MCF 10A (cell line): ENCODE measurements around a stretch of chr5.

DNA sequence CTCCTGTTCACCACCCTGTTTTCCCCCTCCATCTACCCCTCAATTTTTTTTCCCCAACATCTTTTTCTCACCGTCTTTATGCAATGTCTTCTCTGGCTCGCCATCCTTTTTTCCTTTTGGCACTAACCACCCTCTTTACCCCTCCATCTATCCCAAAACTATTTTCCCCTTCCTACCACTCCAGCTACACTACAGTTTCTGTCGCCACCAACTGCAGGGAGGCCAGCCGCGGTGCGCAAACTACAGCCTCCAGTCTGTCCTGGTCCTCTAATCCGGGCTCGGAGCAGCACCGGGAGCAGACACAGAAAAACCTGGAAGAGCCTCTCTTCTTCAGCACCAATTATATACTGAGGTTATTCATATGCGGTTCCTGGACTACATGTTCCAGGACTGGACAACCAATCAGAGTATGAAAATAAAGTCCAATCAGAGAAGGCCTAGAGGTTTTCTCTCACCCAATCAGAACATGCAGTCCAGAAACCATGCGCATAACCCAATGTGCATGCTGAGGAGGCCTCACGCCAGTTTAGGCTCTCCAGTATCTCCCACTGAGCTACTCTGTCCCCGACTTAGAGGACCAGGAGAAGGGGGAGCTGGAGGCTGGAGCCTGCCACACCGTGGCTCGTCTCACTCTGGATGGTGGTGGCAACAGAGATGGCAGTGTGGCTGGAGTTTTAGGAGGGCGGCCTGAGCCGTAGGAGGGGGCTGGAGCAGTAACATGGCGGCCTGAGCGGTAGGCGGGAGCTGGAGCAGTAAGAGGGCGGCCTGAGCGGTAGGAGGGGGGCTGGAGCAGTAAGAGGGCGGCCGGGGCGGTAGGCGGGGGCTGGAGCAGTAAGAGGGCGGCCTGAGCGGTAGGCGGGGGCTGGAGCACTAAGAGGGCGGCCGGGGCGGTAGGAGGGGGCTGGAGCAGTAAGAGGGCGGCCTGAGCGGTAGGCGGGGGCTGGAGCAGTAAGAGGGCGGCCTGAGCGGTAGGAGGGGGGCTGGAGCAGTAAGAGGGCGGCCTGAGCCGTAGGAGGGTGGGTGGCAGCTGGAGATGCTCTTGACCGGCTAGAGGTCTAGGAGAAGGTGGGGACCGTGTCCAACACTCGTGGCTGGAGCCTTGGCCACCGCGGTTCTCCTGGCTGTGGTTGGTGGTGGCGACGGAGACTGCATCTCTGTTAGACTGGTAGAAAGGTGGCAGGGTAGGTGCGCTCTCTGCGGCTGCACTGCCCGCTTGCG lies 20.3 kb upstream of the TRIM52 start:
- PRO-cap: no peak
- RRBS: 78% methylated on average over 4 of the region's 50 CpGs